Left common carotid artery plus branches (tissue), 1 donor: ENCODE measurements around a stretch of chr5.

DNA sequence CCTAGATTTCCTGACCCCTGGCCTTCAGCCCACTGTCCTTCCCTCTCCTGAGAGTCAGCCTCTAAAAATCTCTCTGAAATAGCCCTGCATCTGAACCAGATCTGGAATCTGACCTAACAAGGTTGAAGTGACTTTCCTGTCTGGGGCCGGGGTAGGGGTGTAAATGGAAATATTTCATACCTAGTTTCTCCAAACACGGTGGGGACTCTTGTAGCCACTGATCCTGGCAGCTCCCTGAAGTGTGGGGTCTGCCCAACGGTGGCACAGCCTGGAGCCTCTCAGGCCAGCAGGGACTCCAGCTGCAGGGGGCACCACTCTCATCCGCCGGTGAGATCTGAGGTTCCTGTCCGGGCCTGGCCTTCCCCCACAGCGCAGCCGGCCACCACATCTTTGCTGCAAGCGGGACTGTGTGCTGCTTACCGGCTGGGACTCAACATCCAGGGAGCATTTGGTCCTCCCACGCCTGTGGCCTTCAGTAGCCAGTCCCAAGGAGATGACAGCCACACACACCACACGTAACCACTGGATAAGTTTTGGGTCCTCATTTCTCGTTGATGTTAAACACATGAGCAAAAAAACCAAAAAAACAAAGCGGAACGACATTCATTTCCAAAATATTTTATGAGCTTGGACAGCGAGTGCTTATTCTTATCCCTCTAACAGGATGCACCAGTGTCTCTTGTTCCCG, 7.7 kb upstream of the NKX2-5 start:
- PRO-cap, result no peak

DNA sequence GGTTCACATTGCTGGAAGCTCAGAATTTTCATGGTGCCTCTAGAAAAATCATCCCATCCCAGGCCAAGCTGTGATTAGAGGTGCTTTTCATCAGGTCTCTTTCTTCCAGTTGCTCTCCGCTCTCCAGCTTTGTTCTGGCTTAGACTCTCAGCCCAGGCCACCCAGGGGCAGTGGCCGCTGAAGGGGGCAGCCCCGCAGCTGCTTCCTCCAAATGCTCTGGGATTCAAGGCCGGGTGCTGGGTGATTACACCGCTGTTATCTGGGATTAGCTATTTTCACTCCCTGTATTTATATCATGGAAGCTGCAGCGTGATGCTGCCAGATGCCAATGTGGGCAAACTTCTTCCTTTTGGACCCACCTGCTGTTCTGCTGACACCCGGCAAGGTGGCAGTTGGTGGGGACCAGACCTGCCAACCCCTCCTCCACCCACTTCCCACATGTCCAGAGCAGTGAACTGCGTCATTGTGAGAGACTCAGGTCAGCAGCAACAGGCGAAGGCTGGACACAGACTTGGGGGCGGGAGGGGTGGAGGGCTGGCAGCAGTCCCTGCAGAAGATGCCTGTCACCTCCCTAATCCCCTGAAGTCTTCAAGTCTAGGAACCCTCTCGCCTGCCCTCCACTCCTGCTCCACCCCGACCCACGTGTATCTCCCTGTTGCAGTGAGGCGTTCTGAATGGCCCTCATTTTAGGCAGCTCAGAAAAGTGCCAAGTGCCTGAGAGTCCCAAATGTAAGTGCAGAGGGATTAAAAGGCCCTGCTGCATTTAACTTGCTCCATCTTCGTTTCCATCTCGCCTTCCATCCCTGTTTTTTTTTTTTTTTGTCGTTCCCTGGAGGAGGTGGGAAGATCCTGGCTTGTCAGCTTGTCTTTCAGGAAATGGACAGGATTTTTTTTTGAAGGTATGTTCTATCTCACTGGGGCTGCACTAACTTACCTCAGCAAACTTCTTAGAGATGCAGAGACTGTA, 34.0 kb upstream of the NKX2-5 start:
- PRO-cap, result no peak

DNA sequence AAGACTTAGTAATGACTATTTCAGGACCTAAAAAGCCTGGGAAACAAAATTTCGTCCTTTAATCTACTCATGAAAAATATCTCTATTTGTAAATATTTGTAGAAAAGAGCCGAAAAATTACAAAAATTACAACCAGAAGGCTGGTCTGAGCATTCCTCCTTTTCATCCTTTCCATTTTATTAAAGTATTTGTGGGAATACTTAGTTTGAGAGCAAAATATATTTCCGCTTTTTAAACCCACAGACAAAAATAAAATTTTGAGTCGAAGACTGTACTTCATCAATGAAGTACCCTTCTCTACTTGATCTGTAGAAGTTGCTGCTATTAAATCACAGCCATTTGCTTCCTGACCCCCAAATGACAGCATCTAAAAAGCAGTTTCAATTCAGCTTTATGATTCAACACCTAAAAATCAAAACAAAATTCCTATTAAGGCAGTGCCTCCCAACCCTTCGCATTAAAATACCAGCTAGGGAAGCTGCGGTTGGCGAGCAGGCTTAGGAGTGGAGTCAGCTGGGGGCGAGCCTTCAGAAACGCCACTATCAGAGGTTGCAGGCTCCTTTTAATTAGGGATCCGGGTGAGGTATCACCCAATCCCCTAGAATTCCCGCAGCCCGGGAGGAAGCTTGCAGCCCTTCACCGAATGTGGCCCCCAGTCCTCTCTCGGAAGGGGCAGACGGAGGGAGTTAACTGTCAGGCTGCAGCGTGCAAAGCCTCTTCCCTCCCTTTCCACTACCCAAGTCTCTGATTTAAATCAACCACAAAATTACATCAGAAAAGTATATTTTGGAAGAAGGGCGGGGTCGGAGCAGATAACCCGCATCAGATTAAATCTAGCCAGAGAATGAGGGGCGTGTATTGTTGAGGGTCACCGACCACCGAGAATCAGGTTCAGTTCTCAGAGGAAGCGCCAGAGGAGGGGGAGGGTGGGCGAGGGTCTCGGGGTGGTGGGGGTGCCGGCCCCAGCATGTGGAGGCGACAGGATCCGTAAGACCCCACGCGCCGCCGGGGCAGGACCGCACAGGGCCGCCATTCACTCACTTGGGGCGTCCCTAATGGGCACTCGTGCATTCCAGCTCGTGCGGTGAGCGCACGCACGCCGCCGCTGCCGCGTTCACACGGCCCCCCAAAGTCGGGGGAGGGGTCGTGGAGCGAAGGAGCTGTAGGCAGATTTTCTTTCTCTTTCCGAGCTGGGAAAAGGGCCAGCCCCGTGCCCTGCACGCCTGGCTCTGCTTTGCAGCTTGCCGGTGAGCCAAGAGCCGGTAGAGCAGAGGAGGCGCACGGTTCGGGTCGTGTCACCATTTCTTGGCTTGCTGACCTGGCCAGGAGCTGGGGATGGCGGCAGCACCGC, 1.6 kb downstream of the STC2 start:
- PRO-cap, result no peak

DNA sequence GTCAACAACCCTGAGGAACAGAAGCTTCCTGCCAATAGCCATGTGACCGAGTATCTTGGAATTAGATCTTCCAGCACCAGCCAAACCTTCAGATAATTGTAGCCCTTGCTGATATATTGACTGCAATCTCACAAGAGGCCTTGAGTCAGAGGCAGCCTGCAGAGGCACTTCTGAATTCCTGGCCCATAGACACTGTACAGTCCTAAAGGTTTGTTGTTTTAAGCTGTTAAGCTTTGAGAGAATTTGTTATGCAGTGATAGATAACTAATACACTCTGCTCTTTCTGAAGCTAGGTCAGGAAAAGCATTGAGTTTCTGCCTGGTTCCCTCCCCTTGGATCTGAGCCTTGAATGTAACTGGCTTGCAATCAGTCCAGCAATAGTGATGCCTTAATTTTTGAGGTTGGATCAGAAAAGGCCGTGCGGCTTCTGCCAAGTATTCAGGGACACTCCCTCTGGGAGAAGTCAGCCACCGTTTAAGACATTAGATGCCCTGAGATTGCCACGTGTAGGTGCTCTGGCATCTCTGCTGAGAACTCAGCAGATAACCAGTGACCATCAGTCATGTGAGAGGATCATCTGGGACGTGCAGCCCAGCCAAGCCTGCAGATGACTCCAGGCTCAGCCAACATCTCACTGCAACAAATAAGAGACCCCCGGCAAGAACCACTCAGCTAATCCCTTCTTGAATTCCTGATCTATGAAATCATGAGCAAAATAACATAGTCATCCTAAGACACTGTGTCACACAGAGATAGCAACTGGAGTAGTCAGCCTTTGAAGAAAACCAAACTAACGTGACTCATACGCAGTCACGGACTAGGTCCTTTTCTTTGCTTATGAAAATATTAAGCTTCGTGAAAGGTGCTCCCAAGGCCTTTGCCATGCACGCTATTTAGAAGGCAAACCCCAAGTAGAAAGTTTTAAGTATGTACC, 126.8 kb upstream of the STC2 start:
- PRO-cap, result no peak

- PRO-cap, result no peak
Measured at GRCh38 chr5:173627850-173628510, 11.5 kb upstream of the BOD1 start.

GRCh38 chr5:173669330-173669978, 53.0 kb upstream of the BOD1 start:
- PRO-cap, result no peak

- PRO-cap, result no peak
Measured at GRCh38 chr5:173714555-173715324, 98.3 kb upstream of the BOD1 start.

GRCh38 chr5:173737222-173737612, 120.8 kb upstream of the BOD1 start:
- PRO-cap, result no peak

DNA sequence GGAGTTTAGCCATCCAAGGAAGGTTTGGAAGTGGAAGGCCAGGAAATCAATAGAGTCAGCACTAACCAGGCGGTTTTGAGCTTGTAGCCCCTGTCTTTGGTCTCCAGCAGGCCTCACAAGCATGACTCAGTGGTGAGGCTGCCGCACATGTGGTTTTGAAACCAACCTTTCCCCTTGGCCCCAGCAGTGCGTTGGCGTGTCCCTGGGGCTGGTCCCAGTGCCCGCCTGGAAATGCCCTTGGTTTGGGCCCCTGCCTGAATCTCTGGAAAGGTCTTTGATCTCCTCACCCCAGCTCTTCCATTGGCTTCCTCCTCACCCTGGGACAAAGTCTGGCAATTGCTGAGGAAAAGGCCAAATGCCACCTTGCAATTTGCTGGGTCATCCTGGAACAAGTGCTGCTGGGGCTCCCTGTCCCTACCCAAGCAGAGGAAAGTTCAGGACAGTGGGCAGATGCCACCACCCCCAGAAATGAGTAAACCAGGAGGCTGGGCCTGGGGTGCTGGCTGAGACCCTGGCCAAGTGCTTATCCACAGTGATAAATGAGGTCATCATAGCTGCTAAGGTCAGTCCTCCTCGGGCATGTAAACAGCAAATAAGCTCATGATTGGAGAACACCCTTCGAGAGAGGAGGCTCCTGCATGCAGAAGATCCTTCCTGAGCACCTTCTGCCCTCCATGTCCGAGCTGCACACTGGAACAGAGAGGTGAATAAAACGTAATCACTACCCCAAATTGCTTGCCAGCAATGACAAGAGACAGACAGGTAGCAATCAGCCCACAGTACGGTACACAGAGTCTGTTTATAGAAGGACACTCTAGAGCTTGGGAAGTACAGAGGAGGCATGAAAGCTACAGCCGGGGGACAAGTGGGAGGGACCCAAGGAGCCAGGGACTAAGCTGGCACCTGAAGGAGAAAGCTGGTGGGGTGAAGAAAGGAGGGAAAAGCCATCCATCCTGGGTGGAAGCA, 98.9 kb upstream of the CPEB4 start:
- PRO-cap, result no peak

DNA sequence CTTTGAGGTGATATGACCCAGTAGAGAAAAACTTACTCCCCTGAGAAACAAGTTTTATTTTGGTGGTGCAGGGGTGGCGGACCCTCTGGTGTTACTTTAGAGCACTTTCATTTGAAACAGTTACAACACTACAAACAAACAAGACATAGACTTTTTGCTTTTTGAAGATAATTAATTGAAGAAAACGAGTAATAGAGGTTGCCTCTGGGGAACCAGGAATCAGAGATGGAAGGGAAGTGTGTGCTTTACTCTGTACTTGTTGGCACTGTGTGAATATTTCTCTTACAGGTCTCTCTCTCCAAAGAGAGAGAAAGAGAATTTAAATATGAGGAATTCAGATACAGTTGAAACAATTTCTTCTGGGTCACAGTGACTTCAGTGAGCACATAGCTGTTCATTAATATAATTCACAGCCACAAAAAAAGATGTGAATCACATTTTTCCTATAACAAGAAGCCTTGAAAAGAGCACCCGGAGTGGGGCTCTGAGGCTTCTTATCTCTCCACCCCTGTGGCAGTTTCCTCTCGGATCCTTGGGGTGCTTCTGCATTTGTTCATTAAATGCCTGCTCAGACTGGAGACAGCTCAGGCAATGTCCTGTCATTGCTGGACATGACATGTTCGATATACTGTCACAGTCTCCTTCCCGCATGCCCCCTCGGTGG, 37.8 kb upstream of the CPEB4 start:
- PRO-cap, result no peak

DNA sequence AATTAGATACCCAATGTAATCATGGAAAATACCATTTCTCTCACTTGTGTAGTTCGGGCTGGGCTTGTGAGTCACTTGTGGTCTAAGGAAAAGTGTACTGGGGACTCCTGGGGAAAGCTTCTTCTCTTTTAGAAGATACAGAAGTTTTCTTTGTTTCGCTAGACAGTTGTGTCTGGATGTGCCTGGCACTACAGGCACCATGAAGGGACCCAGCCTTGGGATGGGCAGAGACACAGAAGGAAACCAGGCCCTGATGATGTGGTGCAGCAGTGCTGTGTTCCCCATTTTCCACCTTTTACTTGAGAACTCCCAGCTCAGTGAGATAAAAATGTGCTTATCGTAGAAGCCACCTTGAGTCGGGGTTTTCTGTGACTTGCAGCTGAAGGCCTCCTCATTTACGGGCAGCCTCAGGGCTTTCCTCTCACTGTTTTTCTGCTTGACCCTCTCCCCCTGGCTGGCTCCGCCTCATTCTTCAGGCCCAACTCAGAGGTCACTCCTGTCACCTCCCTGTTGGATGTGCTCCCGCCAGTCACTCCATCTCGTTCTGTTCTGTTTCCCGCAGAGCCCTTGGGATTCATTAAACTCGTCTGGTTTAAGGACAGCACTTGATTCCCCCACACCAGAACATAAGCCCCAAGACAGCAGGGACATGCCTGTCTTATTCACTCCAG, 32.6 kb upstream of the CPEB4 start:
- PRO-cap, result no peak

DNA sequence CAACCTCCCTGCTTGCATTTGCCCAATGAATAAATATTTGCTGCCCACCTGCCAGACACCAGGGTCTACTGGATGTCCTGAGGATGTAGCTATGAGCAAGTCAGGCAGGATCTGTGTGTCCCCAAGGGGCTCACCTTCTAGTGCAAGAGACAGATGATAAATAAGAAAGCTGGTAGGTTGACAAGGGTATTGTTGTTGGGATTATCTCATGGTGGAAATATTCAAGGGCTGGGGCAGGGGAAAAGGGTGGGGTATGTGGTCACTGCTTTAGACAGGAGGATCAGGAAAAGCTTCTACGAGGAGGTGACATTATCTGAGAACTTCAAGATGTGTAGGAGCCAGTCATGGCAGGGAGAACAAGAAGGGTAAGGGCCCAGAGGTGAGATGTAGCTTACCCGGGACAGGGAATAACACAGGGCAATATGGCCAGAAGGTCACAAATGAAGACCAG, 28.5 kb upstream of the CPEB4 start:
- PRO-cap, result no peak

DNA sequence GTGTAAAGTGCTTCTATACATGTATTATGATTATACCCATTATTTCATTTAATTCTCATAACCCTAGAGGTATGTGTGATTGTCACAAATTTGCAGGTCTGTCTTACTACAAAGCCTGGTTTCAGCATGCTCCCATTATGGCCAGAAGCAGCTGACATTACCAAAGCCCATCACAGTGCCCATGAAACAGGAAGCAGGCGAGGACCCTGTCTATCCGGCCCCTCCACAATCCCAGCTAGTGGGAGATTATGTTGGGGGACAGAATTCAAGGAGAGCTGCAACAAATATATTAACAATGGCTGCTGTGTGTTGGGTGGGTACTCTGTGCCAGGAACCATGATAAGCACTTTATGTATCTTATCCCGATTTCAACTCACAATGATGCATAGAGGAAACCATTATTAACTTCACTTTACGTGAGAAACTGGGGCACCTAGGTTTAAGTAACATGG, 22.5 kb upstream of the CPEB4 start:
- PRO-cap, result no peak

- PRO-cap, result no peak
Measured at GRCh38 chr5:173878114-173878626, 10.0 kb upstream of the CPEB4 start.

DNA sequence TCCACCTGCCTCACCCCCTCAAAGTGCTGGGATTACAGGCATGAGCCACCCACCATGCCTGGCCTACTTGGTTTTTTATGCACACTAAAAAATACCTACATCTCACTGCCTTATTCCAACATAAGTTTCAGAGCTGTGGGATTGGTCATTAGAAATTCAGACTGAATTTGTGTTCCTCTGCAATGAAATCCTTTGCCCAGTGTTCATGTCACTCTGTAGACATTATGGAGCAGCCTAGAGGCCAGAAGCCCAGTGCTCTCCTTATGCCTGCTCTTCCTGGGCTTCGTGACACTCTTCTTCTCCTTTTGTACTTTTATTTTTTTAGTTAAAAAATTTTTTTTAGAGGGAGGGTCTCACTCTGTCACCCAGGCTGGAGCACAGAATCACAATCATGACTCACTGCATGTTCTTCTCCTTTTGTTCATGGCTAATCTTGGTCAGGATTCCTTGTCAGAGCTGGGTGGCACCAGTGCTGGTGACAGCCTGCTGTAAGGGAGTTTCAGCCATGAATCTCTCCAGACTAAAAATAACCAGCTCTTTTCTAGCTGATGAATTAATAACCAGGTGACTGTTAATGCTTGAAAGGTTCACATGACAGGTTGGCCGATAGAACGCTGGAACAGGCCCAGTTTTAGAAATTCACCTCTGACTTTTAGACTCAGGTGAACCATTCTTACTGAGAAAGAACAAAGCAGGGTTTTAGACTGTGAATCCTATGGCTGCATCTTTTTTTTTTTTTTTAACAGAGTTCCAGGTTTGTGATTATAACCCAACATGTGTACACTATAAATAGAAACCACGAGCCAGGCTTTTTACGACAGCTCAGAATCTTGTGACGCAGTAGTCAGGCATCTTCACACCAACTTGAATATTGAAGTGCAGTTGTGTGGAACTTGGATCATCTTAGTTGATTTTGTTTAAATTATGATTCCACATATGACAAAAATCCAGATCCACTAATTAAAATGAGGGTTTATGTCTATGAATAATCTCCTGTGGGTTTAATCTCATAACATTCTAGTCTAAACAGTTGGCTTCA, 34.0 kb upstream of the C5orf47 start:
- PRO-cap, result no peak

GRCh38 chr5:174167074-174167278, 121.5 kb downstream of the NSG2 start:
- PRO-cap, result no peak

- PRO-cap, result no peak
Measured at GRCh38 chr5:174338153-174338619, 292.7 kb downstream of the NSG2 start.

DNA sequence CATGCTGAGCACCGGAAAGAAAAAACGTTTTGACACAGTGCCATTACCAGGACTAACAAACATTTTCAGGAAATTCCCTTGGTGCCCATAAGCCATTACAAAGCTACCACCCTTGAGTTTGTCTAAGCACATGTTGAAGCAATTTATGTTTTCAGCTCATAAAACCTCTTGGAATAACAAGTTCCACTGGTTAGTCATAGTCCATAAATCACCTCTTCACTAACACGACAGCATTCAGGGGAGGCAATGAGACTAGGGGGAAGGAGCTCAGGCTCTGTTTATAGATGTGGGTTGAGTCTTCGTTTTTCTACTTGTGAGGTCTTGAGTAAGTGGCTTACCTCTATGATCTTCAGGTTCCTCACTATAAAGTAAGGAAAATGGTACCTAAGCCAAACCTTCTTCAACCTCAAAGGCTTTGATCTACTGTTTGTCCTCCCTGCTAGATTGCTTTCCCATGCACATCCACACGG, 65.5 kb downstream of the DRD1 start:
- PRO-cap, result no peak

- PRO-cap, result no peak
Measured at GRCh38 chr5:175680419-175680836, 22.6 kb downstream of the HRH2 start.

GRCh38 chr5:176282499-176283098, 44.4 kb downstream of the SIMC1 start:
- PRO-cap, result no peak